Neural cell (in vitro differentiated cells): ENCODE measurements around the genes METRN and CCDC78.

- RAMPAGE, long total RNA = no peak
Observed at GRCh38 chr16:673372-674311, 1.8 kb upstream of the RHBDL1 start.

GRCh38 chr16:682793-683515 is 1.2 kb downstream of the JMJD8 start:
- RAMPAGE, long total RNA = no peak

DNA sequence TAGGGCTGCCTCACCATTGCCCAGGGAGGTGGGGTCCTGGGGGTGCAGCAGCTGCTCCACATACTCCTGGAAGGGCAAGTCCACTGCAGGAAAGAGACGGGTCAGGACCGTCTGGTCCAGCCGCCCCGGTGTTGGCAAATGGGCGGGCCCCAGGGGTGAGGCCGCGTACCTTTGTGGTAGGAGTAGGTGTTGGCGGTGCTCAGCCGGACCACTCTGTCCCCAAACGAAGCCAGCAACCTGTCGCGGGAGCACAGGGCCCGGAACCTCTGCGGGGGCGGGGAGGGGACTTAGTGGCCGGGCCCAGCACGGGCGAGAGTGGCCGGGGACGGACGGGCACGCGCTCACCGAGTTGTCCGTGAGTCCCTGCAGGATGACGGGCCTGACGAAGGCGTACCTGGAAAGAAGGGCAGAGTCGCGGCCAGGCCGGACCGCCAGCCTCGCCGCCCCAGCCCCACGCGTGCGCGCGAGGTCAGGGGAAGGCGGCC is 576 bp downstream of the JMJD8 start:
- RAMPAGE, long total RNA = no peak

DNA sequence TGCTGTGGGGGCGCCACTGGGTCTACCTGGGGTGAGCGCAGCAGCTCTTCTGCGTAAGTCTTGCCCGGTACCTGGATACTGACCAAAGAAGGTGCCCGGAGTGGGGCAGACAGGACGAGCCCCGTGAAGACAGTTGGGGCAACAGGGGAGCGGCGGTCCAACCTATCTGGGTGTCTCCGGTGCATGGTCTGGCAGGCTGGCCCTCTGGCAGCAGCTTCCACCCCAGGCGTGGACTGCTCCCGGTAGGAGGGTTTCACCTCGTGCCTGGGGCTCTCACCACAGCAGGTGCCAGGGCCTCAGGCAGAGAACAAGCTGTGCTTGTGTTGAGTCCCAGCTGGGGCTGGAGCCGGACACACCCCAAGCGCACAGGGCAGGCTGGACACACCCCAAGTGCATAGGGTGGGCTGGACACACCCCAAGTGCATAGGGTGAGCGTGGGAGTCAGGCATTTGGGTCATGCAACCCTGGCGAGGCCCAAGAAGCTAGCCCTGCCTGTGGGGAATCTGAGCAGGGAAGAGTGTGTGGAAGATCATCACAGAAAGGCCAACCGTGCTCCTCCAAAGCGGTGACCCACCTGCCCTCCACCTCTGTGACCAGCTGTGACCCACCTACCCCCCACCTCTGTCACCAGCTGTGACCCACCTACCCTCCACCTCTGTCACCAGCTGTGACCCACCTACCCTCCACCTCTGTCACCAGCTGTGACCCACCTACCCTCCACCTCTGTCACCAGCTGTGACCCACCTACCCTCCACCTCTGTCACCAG is 1.6 kb upstream of the FBXL16 start:
- RAMPAGE, long total RNA = no peak

- RAMPAGE, long total RNA = no peak
Observed at GRCh38 chr16:714465-715292, at the start of gene METRN. METRN (plus strand) TSS chr16:715118.

DNA sequence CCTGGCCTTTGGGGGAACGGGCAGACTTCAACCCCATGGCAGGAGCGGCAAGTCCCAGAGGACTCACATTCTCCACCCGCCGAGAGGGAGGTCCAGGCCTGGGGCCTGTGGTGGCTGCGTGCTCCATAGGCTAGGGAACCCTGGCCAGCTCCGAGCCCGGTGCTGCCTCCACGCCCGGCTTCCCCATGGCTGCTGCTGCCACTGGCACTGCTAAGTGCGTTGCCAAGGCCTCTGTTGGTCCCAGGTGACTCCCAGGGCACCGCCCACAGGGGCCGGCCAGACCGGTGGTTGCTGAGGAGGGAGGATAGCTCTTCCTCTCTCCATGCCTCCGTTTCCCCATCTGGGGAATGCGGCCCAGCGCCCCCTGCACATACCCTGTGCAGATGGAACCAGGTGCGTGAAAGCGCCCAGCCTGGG is at the start of gene CCDC78:
Gene CCDC78, minus strand, starts transcription at position 203 of the 417 bp plus-strand sequence.
- RAMPAGE, long total RNA = no peak

DNA sequence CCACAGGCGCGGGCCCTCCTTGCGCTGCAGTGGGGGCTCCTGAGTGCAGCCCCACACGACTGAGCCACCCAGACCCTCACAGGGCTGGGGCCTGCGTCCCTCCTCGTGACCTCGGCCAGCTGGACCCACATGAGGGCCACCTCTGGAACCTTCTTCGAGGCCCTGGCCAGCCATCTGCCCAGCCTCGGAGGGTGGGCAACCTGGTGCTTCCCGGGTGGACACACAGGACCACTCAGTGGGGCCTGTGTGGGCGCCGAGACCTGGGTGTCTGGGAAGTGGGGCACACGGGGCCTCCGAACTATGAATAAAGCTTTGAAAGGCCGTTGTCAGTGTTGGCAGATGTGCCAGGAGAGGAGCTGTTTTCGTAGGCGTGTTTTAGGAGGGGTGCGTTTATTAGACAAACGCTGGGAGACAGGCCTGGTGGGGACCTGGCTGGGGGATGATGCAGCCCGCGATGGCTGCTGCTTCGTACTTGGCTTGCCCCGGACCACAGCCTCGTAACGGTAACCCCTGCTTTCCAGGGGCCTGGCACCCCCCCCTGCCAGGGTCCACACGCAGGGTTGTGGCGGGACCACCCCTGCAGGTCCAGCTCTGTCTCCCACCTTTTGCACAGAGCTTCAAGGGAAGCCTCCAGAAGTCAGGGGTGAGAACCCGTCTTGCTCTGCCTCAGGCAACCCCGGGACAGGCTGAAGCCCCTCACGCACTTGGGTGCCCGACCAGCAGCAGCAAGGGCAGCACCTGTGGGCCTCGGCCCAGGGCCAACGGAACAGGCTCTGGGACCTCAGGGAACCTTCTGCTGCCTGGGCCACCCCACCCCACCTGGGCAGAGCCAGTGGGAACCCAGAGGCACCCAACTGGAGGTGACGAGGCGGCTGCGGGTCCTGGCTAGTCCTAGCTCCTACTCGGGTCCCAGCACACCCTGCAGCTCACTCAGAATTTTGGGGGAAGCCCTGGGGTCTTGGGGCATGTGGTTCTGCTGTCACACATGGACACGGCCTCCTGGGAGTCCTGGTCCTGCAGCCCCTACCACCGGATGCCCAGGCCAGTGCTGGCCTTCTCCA is 2.8 kb downstream of the HAGHL start:
- RAMPAGE, long total RNA = no peak

- RAMPAGE, long total RNA = no peak
Observed at GRCh38 chr16:825041-825740, 24.7 kb upstream of the GNG13 start.

DNA sequence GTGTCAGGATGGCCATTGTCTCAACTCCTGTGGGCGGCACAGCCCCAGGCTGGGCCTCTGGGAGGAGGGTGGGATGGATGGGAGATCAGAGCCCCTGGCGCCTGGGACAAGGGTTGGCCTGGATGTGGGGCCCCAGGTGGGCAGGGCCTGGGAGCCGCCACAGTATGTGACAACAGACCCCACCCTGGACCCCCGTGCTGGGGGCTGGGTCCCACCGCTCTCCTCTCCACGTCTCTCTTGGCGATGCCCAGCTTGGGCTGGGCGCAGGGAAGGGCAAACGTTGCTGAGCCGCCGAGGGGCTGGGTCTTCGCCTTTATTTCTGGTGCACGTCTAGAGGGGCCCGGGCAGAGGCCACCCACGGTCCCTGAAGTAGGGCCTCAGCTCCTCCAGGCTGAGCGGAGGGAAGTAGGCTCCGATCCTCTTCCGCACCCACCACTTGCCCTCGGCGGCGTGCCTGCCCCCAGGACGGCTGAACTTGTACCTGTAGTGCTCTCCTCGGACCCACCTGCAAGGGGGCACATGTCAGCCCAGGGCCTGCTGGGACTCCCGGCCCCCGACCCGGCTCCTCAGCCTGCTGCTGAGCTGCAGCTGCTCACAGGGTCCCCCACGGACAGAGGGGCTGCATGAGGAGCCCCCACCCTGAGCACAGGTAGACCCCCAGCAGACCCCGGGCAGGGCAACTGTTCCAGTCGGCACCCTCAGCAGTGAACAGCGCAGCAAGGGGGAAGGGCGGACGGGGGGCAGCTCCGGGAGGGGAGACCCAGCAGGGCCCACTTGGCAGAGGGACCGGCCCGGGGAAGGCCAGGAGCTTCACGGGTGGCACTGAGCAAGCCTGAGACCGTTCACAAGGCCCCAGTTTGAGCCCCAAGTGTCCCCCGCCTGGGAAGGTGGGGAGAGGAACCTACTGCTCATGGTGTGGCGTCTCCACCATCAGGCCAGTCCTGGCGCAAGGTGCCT is 53.9 kb upstream of the GNG13 start:
- RAMPAGE, long total RNA = no peak

GRCh38 chr16:972284-973044 is 1.7 kb upstream of the LMF1 start:
- RAMPAGE, long total RNA = no peak

DNA sequence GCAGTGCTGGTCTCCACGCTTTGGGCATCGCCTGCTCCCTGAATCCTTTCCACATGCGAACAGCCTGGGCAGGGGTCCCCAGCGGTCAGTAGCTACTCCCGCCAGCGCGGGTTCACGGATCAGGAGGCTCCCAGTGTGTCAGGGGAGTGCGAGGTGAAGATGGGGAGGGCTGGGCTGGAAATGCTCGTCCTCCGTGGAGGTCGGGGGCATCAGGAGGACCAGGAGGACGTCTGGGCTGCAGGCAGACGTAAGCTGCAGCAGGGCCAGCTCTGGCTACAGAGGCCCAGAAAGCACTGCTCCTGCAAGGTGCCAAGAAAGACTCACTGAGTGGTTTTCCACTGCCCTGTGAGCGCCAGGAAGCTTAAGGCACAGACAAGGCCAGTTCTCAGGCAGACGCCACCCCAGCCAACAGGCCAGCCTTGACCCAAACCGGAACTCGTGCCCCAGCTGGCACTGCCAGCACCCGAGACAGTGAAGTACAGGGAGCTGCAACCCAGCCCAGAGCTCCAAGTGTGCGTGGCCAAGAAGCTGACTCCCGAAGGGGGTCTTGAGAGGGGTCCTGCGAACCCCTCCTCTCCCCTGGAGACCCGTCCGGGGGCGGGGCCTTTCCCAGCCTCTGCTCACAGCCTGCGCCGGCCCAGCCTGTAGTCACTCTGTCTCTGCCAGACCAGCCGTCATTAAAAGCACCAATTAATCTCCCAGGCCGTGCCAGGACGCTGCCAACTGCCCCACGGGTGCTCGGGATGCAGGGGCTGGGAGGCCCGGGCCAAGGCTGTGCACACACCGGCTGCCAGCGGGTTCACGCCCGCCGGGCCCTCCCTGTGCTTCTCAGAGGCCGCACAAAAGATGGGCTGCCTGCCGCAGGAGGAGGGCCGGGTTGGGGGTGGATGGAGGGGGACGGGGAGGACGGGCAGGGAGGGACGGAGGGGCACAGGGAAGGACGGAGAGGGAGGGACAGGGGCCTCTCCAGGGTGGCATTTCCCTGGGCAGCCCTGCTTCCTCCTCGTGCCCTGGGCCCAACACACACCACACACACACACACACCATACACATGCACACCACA is 4.4 kb upstream of the SOX8 start:
- RAMPAGE, long total RNA = no peak

DNA sequence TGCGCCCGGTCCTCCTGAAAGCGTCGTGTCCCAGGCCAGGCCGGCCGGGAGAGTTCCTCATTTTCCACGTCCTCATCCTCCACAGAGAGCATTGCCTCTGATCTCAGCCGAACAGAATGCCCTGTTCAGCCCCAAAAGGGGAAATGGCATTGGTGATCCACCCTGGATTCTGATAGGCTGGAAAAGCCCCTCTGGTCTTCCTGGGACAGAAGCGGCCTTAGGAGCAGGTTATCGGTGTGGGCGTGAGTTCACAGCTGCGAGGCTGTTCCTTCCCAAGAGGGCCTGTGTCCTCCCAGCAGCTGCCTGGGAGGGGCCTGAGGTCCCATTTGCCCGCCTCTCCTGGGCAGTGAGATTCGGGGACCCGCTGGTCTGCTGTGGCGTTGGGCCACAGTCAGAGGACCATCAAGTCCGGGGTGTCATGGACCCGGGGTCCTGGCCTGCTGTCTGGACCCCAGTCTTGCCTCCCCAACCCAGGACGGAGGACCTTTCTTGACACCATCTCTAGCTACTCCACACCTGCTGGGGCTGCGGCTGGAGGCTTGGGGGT is 7.2 kb downstream of the SOX8 start:
- RAMPAGE, long total RNA = no peak

GRCh38 chr16:1159890-1160644 is 7.2 kb downstream of the CACNA1H start:
- RAMPAGE, long total RNA = no peak

GRCh38 chr16:1169385-1170159 is 16.7 kb downstream of the CACNA1H start:
- RAMPAGE, long total RNA = no peak

- RAMPAGE, long total RNA = no peak
Observed at GRCh38 chr16:1296731-1297562, 12.5 kb upstream of the UBE2I start.

- RAMPAGE, long total RNA = no peak
Observed at GRCh38 chr16:1325672-1326457, 7.6 kb upstream of the BAIAP3 start.

- RAMPAGE, long total RNA = no peak
Observed at GRCh38 chr16:1332303-1333013, 987 bp upstream of the BAIAP3 start.

GRCh38 chr16:1370226-1370539 is 18.5 kb downstream of the GNPTG start:
- RAMPAGE, long total RNA = no peak

- RAMPAGE, long total RNA = no peak
Observed at GRCh38 chr16:1432315-1433192, 1.7 kb downstream of the PERCC1 start.

GRCh38 chr16:1458652-1459656 is 14.6 kb upstream of the CCDC154 start:
- RAMPAGE, long total RNA = no peak